Placental epithelial cell (primary cell): ENCODE measurements around a stretch of chr3.

- CAGE, long polyA plus RNA: no peak
Observed at GRCh38 chr3:49902959-49903689, 549 bp downstream of the MST1R start.

DNA sequence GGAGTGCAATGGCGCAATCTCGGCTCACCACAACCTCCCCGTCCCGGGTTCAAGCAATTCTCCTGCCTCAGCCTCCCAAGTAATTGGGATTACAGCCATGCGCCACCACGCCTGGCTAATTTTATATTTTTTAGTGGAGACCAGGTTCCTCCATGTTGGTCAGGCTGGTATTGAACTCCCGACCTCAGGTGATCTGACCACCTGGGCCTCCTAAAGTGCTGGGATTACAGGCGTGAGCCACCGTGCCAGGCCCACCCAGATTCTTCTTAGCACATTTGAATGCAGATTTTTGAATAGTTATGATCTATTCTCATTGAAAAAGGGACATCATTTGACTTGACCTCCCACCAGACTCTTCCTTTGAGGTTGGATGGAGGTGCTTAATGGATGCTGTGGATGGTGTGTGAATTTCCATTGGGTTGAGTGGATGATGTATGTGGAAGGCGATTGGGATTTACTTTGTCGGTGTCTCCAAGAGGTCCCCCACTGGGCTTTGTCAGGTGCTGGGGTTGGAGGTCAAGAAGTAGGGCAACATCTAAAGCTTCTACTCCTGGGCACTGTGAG lies 72.9 kb downstream of the RBM6 start:
- CAGE, long polyA plus RNA: no peak

- CAGE, long polyA plus RNA: no peak
Observed at GRCh38 chr3:50102888-50103146, 14.1 kb downstream of the RBM5 start.

- CAGE, long polyA plus RNA: no peak
Observed at GRCh38 chr3:50210430-50211040, 5.5 kb downstream of the SLC38A3 start.

- CAGE, long polyA plus RNA: no peak
Observed at GRCh38 chr3:50239122-50239710, 3.2 kb downstream of the GNAI2 start.

GRCh38 chr3:50244784-50245055 lies 8.7 kb downstream of the GNAI2 start:
- CAGE, long polyA plus RNA: no peak

- CAGE, long polyA plus RNA: no peak
Observed at GRCh38 chr3:50248244-50248736, 12.3 kb downstream of the GNAI2 start.

GRCh38 chr3:50275244-50275943 lies 3.5 kb upstream of the LSMEM2 start:
- CAGE, long polyA plus RNA: no peak

DNA sequence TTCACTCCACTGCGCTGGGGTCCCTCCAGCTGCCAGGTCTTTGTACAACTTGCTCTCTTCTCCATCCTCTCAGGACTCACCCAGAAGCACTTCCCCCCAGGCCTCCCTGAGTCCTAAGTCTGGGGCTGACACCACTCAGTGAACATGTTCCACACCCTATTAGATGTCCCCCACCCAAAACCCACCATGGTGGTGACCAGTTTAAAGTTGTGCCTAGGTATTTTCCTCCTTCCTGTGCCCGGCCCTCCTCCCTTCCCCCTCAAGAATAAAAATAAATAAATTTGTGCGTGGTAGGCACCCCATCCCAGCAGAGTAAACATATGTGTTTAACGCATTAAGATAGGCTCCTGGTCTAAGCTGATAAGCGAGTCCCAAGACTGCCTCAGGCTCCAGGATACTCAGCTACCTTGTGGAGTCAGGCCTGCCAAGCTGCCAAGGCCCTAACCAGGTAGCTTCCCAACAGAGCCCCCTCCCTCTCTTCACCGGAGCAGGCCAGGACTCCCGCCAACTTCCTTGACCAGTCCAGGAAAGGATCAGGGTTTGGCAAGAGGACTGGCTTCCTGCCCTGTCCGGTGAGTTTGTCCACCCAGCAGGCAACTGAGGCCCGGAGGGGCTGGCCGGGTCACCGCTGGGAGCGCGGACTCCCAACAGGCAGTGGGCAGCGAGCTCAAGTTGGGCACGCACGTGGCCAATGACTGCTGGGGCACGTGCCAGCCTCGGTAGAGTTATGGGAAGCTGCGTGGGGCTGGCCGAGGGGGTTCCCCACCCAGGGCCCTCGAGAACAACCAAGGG lies 669 bp downstream of the IFRD2 start:
- CAGE, long polyA plus RNA: no peak

GRCh38 chr3:50299484-50300294 lies 484 bp upstream of the HYAL3 start:
- CAGE, long polyA plus RNA: no peak

DNA sequence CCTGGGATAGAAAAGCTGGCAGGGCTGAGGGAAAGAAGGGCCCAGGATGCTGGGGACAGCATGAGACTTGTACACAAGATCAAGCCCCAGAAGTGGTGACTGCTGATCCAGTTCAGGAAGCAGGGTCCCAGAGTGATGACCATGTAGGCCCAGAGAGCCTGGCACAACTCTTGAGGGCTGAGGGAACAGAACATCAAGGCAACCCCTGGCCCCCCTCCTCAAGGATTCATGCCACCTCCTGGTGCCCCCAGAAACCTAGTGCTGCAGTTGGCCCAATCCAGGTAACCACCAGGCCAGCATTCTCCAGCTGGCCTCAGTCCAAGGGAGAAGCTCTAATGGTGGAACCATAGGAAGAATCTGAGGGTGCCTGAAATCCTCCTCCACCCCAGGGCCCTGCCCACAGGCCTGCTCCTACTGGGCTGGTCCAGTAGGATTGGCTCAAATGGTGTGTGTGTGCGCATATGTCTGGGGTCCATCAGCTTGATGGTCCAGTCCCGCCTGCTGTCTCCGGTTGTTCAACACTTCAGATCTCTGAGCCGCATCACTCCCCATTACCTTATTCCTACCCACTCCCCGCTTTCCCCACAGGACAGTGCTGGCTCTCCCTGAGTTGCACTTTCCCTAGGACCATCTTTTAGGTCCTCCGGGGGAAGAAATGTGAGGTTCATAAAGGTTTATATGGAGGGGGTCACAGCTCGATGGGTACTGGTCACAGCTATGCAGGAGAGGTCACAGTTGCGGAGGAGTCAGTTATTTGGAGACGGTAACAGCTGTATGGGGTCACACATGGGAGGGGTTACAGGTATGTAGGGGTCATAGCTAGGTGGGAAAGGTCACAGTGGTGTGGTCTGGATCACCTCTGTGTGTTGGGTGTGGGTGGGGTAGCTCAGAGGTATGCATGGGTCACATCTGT lies 7.6 kb downstream of the HYAL2 start:
- CAGE, long polyA plus RNA: no peak

- CAGE, long polyA plus RNA: no peak
Observed at GRCh38 chr3:50340120-50340531, 510 bp downstream of the RASSF1 start.

GRCh38 chr3:50351458-50351685 lies 710 bp downstream of the CYB561D2 start:
- CAGE, long polyA plus RNA: no peak

GRCh38 chr3:50356409-50357115 lies 2.8 kb downstream of the TMEM115 start:
- CAGE, long polyA plus RNA: no peak

- CAGE, long polyA plus RNA: no peak
Observed at GRCh38 chr3:50382136-50382919, 23.0 kb upstream of the TMEM115 start.

GRCh38 chr3:50390569-50391133 lies 31.3 kb upstream of the TMEM115 start:
- CAGE, long polyA plus RNA: no peak

GRCh38 chr3:50584358-50584786 lies 15.1 kb downstream of the HEMK1 start:
- CAGE, long polyA plus RNA: no peak

DNA sequence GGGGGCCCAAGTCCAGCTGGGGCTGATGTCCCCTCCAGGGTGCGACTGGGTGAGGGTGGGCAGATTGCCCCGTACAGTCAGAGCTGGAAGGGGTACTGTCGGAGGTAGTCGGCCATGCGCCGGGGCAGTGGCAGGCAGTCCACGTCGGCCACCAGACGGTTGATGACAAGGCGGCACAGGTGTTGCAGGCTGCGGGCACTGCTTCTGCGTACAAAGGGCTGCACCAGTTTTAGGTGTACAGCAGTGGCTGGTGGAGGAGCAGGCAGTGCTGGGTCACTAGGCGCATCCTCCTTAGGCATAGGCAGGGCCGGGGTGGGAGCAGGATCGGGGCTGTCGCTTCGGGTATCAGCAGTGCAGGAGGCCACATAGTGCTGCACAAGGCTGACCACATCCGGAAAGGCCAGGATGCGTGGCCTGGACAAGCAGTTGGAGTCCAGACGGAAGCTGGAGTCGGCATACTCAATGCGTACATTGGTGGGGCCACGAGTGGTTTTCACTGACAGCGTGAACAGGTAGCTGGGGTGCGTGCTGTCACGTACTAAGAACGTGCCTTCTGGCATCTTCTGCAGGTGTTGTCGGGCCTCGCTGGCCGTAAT lies 3.9 kb downstream of the CISH start:
- CAGE, long polyA plus RNA: no peak

- CAGE, long polyA plus RNA: no peak
Observed at GRCh38 chr3:50609559-50610057, 2.0 kb downstream of the CISH start.

DNA sequence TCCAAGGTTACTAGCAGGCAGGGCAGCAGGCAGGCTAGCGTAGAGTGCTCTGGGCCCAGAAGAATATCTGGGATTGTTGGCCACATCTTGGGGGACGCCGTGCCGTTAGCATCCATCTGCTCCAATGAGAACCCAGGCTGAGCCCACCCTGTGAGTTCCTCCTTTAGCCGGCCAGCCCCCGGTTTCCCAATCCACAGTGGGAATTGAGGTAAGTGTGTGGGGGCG lies 425 bp downstream of the CISH start:
- CAGE, long polyA plus RNA: no peak